Camera-type eye (tissue), 1 donor: ENCODE measurements around a stretch of chr6.

DNA sequence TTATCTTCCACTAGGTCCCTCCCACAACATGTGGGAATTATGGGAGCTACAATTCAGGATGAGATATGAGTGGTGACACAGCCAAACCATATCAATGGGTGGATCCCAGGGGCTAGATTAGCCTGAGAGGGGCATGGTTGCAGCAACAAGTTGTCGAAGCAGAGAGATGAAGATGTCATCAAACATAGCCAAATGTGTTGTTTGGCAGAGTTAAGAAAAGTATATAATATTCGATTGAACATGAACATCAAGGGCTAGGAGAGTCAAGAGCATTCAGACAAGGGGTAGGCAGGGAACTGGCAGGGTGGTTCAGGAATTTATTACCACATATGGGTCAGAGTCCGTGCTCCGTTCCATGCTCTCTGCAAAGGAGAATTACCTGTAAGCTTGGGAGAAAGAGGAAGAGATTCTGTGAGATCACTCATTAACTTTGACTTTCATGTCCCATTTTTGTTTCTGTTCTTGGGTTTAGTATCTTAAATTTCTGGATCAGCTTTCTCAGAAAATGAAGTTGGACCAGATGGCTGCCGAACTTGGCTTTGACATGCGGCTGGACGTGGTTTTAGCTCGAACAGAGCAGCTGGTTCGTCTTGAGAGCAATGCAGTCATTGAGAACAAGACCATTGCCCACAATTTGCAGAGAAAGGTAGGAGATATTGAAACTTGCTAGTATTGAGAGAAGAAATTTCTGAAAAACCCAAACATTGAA lies 99.0 kb downstream of the CCDC170 start:
- RAMPAGE, long total RNA: no peak

GRCh38 chr6:151675773-151676272 lies 131.7 kb upstream of the ESR1 start:
- RAMPAGE, long total RNA: no peak

GRCh38 chr6:151680802-151682119 lies 126.2 kb upstream of the ESR1 start:
- RAMPAGE, long total RNA: no peak

DNA sequence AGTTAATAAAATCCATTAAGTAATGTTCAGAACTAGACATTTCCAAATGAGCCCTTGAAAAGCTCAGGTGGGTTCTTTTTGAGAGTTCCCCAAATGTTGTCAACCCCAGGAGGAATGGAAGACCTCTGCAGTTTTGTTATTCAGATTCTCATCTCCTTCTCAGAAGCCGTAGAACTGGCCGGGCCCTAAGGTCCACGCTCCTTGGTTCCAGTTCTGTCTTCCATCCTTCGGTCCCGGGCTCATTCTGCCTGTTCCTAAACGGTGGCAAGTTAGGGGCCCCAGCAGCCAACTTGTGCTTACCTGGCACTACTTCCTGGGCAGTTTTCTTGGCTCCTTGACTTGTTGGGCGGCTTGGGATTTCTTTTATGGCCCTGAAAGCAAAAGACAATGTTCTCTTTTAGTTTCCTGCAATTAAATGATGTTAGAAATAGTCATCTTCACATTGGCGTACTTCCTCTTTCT lies 6.4 kb downstream of the ESR1 start:
- RAMPAGE, long total RNA: no peak

- RAMPAGE, long total RNA: no peak
These were observed 65.5 kb downstream of the ESR1 start for GRCh38 chr6:151873022-151873439.

- RAMPAGE, long total RNA: no peak
These were observed 109.4 kb downstream of the ESR1 start for GRCh38 chr6:151916693-151917526.

DNA sequence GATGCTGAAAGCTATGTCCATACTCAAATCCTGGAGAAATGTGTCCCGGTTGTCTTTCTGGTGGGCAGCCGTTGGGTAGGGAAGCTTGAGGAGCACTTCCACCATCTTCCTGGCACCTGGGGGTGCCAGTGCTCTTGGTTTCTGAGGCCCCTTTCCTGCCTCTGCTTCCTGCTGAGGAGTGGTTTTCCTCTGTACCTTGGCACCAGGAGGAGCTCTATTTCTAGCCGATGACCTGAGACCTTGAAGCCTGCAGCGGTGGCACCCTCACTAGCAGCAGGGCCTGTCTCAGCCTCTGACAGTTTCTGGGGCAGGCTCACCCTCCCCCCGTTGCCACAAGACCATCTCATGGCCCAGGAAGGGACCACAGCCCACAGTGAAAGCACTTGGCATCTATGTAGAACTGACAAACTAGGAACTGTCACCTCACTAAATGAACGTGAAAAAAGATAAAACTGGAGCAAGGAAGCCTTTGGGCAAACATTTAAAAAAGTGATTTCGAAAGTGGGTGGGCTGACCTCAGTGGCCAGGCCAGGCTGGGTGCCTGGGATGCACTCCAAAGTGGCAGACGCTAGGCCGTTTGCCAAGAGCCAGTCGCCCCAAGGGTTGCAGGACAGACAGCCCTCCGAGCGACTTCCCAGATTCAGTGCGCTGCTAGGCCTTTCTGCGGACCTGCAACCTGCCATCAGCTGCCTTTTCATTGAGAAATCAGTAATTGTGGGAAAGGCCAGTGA lies 303.5 kb downstream of the ESR1 start:
- RAMPAGE, long total RNA: no peak

GRCh38 chr6:152353240-152353964 lies 283.8 kb downstream of the SYNE1 start:
- RAMPAGE, long total RNA: no peak

- RAMPAGE, long total RNA: no peak
These were observed 71.2 kb downstream of the SYNE1 start for GRCh38 chr6:152565920-152566305.

DNA sequence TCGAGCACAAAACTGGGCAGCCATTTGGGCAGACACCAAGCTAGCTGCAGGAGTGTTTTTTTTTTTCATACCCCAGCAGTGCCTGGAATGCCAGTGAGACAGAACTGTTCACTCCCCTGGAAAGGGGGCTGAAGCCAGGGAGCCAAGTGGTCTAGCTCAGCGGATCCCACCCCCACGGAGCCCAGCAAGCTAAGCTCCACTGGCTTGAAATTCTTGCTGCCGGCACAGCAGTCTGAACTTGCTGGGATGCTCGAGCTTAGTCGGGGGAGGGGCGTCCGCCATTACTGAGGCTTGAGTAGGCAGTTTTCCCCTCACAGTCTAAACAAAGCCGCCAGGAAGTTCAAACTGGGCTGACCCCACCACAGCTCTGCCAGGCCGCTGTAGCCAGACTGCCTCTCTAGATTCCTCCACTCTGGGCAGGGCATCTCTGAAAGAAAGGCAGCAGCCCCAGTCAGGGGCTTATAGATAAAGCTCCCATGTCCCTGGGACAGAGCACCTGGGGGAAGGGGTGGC lies 20.0 kb downstream of the RGS17 start:
- RAMPAGE, long total RNA: no peak

GRCh38 chr6:154416933-154417904 lies 60.6 kb upstream of the IPCEF1 start:
- RAMPAGE, long total RNA: no peak

DNA sequence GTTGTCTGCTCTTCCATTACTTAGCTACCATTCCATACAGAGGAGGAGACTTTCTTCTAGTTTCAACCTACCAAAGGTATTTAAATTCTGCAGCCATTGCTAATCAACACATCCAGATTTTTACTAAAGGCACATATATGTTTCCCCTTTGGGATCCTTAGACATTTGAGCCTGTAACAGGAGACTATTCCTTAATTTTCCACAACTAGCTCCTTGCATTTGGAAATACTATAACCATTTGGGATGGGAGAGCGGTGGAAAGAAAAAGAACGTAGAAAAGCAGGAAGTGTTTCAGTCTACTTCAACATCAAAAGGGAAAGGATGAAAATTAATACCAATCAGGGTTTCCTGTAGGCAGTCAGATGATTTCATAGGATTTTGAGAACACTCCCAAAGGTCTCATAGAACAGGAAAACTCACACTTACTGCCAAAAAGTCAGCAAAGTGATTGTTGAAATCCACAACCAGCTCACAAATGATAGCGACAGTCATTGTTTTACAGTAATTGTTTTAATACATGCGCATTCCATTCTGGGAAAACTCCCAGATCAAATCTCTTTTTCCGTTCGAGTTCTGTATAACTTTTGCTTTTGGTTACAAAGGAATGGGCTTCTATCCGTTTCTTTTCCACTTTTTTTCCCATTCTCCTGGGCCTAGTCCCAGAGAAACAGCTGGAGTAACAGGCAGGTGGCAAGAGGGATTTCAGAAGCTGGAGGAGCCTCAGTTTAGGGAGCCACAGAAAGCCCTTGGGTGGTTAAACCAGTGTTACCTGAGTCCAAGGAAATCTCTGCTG lies 5.3 kb upstream of the CNKSR3 start:
- RAMPAGE, long total RNA: no peak

DNA sequence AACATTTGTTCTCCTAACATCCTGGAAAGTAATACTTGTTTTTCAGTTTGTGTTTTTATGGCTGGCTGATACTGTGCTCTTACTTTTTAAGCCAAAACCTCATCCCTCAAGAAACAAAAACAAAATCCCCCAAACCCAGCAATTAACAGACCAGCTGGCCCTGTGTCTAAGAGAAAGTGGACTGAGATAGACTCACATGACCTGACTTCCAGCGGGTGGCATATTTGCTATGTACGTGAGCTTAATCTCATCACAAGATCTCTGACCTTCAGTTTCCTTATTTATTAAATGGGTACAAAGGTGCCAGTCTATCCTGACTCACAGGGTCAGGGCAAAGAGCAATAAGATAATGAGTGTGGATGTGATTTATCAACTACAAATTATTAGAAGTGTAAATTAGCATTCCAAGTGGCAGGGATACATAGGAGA lies 59.0 kb upstream of the CNKSR3 start:
- RAMPAGE, long total RNA: no peak

DNA sequence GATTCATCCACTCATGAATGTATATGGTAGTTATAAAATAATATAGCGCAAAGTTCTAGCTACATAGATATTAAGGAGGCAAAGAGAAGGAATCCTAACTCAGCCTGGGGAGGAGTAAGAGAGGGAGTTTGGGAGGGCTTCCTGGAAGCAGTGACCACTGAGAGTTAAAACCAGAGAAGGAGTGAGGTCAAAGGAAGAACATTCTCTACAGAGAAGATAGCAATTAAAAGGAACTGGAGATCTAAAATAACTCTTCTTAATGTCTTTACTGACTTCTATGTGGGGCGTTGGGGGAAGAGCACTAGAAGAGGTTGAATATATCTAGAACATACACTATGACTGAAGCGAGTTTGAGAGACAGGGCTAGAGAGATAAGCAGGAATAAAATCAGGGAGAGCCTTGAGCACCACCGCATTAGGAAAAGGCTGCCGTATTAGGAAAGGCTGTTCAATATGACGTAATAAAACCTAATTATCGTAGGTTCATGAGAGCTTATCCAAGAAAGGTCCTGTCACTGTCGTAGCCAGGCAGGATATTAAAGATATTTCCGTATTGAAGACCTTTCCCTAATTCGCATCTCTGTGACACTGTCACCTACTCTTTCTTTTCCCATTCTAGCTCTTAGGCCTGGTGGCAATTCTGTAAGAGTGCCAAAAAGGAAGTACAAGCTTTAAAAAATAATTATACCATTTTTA lies 81.9 kb upstream of the CNKSR3 start:
- RAMPAGE, long total RNA: no peak

GRCh38 chr6:154615547-154616144 lies 105.2 kb upstream of the CNKSR3 start:
- RAMPAGE, long total RNA: no peak

GRCh38 chr6:155013527-155013945 lies 18.4 kb downstream of the TIAM2 start:
- RAMPAGE, long total RNA: no peak

GRCh38 chr6:155148873-155149521 lies 114.8 kb upstream of the CLDN20 start:
- RAMPAGE, long total RNA: no peak

DNA sequence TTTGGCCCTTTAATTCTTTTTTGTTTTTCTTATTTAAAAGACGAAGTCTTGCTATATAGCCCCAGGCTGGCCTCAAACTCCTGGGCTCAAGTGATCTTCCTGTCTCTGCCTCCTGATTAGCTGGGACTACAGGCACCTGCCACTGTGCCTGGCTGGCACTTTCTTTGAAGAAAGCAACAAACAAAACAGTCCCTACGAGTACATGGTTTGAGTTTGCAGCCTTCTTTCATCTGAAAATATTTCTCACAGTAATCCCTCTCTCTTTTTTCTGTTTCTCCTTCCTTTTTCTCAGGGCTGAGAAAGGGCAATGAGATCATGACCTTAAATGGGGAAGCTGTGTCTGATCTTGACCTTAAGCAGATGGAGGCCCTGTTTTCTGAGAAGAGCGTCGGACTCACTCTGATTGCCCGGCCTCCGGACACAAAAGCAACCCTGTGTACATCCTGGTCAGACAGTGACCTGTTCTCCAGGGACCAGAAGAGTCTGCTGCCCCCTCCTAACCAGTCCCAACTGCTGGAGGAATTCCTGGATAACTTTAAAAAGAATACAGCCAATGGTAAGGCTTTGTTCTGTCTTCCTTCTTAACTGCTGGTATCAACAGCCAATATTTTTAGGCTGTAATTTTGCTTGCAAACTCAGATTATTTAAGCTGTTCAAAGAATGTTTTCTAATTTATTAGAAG lies 80.7 kb upstream of the CLDN20 start:
- RAMPAGE, long total RNA: no peak

GRCh38 chr6:155363885-155364223 lies 49.6 kb upstream of the TFB1M start:
- RAMPAGE, long total RNA: no peak

- RAMPAGE, long total RNA: no peak
These were observed 238.6 kb upstream of the NOX3 start for GRCh38 chr6:155694161-155694631.